Islet of Langerhans (tissue), 1 donor: ENCODE results near the genes PNLIP, FAM204A and NANOS1.

- RRBS: no CpG with 5 or more reads among the region's 3 CpGs
Observed at GRCh38 chr10:114751901-114752369, 69.6 kb upstream of the FHIP2A start.

GRCh38 chr10:114766301-114766834 lies 55.2 kb upstream of the FHIP2A start:
- RRBS: no CpG with 5 or more reads among the region's 4 CpGs

GRCh38 chr10:114822172-114823276 lies 944 bp downstream of the FHIP2A start:
- RRBS: 4% methylated on average over 23 of the region's 54 CpGs

DNA sequence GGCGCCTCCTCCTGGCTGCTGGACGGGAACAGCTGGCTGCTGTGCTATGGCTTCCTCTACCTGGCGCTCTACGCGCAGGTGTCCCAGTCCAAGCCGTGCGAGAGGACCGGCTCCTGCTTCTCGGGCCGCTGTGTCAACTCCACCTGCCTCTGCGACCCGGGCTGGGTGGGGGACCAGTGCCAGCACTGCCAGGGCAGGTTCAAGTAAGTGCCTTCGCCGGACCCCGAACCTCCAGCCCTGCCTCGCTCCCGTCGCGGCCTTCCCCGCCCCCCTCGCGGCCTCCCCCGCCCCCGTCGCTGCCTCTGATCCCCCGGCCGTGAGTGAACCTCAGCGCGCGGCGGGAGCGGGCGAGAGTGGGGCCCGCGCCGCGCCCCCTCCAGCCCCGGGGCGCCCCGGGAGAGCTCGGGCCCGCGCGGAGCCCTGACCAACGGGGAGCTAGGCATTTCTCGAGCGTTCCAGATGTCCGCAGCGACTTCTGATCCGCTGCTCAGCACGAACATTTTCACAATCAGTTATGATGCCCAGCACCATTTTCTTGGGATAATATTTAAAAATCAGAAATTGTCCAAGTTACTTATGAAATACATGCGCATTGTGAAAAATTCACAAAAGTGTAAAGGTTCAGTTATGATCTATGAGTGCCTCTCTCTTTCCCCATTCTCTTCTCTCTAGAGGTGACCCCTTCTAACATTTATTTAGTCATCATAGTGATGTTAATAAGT lies 837 bp downstream of the ATRNL1 start:
- RRBS: 3% methylated on average over 25 of the region's 52 CpGs

DNA sequence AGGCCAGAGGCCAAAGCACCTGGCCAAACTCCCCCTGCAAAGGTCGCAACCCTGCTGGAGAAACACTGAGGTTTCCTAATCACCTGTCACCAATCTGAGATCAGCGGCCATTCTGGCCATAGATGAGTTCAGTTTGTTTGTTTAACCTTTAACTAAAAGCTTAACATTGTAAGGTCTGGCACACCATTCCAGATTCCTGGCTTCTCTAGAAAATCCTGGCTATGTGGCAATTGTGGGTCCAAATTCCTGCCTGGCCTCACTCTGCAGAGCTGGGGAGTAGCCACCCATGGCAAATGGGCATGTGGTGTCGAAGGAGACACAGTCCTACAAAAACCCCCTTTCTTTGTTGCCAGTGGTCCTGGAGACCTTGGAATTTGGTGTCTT lies 65.8 kb downstream of the GFRA1 start:
- RRBS: no CpG with 5 or more reads among the region's 3 CpGs

DNA sequence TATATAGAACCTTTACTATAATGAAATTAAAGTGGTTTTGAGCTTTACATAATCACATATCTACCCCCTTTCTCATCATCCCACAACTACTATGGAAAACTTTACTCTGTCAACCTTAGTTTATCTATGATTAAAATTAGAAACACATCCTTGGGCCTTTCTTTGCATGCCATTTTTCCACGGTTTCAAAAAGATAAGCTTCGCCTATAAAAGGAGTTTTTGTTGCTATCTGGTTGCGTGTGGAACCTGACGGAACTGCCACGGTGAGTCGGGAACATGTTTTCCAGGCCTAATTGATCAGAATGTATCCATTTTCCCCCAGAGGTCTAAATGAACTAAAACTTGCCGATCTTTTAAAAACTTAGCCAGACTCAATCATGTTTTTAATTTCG lies at the start of gene PNLIP:
TSS of gene PNLIP (plus strand) at position 236 of the 392 bp plus-strand sequence.
- RRBS: no CpG with 5 or more reads among the region's 8 CpGs

GRCh38 chr10:116774706-116775197 lies 32.4 kb upstream of the HSPA12A start:
- RRBS: no CpG with 5 or more reads among the region's 8 CpGs

- RRBS: no CpG with 5 or more reads among the region's 8 CpGs
Observed at GRCh38 chr10:116850067-116850422, 746 bp downstream of the ENO4 start.

GRCh38 chr10:117168768-117169520 lies 28.3 kb upstream of the KCNK18 start:
- RRBS: 44% methylated on average over 2 of the region's 32 CpGs

- RRBS: no CpG with 5 or more reads among the region's 12 CpGs
Observed at GRCh38 chr10:117457918-117458520, 82.8 kb upstream of the PDZD8 start.

- RRBS: 9% methylated on average over 7 of the region's 63 CpGs
Observed at GRCh38 chr10:117536336-117537368, 5.9 kb upstream of the EMX2 start.

DNA sequence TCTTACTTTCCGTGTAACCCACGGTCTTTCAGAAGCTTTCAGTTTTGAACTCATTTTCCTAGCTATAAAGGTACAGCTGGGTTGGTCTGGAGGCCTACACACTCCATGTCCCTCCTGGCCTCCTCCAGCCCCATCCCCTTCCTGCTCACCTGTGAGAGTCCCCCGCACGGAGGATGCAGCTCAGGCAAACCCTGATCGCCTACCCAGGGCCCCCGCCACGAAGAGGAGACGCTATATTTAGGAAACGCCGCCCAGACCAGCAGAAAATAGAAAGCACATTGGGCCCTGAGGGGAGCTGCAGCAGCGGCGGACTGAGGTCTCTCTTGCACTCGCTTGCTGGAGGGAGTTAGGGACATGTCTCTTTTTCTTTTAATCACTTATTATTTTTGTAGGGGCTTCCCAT lies 4.8 kb downstream of the EMX2 start:
- RRBS: no CpG with 5 or more reads among the region's 13 CpGs

DNA sequence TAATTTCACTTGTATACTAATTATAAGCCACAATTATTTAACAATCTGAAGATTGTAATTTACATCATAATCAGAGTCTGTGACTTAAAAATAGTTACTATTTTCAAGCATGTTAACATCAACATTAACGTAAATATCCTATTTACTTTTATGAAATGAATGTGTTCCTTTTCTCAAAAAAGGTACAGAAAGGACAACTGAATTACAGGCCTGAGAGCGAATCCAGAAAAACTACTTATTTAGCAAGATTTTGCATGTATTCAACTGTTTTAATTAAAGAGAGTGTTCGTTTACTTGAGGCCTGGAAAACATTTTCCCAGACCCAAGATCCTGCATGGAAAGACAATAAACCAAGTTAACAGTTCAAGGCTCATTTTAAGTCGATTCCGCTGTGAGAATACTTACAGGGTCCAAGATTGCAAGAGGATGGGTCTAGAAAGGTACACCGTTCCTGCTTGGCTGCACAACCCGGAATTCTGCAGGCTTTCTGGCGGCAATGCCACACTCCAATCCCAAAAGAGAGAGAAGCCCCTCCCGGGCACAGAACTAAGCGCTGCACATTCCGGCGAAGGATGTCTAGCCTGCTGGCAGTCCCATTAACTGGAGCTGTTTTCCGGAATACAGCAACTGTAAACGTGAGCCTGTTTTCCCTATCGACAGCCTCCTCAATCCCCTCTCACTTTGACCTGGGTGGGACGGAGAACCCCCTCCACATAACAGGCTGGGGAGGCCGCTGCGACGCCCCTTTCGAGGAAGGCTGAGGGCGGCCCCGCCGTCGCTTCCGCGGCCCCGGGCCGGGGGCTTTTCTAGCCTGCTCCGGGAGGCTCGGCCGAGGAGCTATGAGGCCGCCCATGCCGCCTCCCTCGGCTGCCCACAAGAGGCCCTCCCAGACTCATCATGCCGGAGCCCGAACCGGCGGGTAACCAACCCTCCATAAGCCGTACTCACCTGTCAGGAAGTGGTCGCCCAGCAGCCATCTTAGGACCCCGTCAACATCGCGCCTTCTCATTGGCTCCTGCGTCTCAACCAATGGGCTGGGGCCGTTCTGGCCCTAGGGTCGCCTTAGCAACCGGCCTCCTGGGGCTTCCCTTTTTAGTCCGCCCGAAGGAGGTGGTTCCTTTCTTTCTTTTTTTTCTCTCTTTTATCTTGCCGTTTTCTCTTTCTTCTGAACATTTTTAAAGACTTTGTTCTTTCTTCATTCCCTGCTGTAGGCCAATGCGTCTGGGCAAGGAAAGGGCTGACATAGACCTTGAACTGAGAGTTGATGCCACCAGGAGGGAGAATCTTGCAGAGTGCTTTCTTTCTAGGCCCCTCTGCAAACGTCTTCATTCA lies at the start of gene FAM204A:
TSS of gene FAM204A (minus strand) at position 1,003 of the 1,332 bp plus-strand sequence.
- RRBS: 8% methylated on average over 10 of the region's 52 CpGs

GRCh38 chr10:118704560-118705258 lies 50.1 kb downstream of the CACUL1 start:
- RRBS: no CpG with 5 or more reads among the region's 6 CpGs

DNA sequence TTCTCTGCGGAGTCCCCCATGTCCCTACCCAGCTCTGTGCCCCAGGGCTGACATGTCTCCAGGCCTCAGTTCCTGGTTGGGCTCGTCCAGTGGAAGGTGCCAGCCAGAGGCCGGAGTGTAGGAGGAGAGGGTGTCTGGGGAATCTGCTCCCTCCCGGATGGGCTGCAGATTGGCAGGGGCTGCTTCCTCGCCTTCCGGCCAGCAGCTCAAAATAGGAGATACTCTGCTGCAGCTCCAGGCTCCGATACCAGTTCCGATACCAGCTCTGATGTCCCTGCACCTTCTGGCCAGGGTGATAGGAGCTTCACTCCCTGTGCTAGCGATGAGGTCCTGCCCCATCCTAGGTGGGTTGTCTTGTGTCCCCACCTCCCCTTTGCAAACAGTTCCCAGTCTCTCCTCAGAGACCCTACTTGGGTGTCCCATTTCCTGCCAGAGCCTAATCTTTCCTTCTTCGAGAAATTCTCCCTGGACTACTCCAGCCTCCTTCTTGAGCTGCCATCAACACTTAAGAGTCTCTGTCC lies 62.8 kb upstream of the NANOS1 start:
- RRBS: 38% methylated on average over 1 of the region's 10 CpGs

- RRBS: no CpG with 5 or more reads among the region's 7 CpGs
Observed at GRCh38 chr10:119025219-119025663, 4.3 kb upstream of the NANOS1 start.

- RRBS: 3% methylated on average over 56 of the region's 166 CpGs
Observed at GRCh38 chr10:119029057-119030303, at the start of gene NANOS1. Gene NANOS1 (plus strand): TSS chr10:119029714.

DNA sequence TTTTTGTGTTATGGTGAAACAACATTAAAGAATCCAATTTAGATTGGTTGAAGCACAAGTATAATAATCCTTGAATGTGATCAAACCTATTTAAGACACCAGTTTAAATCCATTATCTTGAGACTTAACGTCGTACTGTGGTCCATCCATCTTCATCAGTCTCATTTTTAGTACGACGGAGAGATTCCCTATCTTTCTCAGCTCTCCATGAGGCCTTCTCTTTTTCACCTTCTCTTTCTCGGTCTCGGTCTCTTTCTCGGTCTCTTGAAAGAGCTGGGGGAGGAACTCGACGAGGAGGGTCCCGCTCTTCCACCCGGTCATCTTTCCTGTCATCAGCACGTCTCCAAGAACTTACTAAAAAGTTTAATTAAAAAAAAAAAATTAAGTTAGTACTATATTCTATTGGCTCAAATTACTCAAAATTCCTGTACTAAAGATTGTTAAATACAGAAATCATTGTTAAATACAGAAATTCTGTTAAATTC lies 6.4 kb downstream of the NANOS1 start:
- RRBS: no CpG with 5 or more reads among the region's 12 CpGs

- RRBS: no CpG with 5 or more reads among the region's 6 CpGs
Observed at GRCh38 chr10:119059591-119060298, 20.9 kb downstream of the EIF3A start.

DNA sequence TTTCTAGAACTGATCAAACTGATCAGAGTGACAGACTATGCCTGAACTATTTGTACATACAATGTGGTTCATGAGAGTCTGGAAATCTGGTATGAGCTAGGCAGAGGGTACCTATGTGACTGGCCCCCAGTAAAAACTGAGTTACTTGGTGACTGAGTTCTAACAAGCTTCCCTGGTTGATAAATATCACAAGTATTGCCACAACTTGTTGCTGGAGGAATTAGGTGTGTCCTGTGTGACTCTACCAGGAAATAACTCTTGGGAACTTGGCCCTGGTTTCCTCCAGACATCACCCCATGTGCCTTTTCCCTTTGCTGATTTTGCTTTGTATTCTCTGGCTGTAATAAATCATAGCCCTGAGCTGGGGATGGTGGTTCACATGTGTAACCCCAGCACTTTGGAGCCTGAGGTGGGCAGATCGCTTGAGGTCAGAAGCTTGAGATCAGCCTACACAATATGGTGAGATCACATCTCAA lies 3.2 kb upstream of the DENND10 start:
- RRBS: no CpG with 5 or more reads among the region's 1 CpG